RPMI7951 (cell line): ENCODE data around the gene LACTB.

DNA sequence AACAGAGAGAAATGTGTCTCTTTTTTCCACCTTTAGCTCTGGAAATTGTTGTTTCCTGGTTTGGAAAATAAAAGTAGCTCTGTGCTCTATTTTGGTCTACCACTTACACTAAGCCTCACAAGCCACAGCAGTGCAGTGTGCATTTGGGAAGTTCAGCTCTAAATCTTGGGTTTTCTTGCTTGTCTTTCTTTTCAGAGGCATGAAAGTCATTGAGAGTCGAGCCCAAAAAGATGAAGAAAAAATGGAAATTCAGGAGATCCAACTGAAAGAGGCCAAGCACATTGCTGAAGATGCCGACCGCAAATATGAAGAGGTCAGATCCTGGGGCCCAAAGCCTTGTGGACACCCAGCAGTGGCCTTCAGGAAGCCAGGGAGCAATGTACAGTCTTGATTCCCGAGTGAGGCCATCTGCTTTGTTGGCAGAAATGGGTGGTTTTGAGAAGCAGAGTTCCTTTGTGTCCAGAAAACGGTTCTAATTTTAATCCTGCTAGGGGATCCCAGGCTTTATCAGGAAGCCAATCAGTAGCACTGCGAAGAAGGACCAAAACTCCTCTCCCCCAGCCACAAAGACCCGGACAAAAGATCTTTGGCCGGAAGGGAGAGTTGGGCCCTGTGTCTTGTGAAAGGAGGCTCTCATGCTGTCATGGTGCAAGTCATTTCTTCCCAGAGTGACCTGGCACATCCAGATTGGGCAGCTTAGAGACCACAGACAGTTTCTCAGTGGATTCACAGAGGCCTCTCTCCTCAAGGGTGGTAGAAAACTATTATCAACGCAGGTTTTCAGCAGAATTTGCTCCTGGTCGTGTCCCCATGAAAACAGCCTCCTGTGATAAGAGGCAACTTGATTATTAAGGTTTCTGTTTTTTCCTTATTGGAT, 17.1 kb downstream of the TPM1 start:
- RAMPAGE, long total RNA, result no peak

DNA sequence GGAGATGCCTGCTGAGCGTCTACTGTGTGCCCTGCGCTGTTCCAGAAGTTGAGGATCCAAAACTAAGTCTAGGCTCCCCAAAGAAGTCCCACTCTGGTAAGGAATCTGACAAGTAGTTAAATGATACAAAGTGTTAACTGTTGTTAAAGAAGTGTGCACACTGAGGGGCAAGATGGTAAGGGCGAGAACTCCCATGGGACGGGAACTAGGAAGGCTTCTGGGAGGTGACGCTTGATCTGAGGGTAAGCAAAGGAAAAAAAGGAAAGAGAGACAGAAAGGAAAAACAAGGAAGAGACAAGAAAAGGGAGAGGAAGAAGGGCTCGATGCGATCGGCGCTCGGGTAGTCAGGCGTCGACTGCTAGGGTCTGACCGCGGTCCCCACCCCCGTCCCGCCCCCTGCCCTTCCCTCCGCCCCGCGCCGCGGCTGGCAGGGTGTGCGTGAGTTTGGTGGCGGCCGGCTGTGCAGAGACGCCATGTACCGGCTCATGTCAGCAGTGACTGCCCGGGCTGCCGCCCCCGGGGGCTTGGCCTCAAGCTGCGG, at the start of gene LACTB:
LACTB (plus strand) TSS at position 463 of the 541 bp plus-strand sequence.
- RAMPAGE, long total RNA, result no peak

- RAMPAGE, long total RNA, result no peak
Measured at GRCh38 chr15:63135447-63136377, 14.1 kb downstream of the LACTB start.

- RAMPAGE, long total RNA, result no peak
Measured at GRCh38 chr15:63151396-63152079, 5.7 kb downstream of the RPS27L start.

- RAMPAGE, long total RNA, result no peak
Measured at GRCh38 chr15:63232369-63232876, 43.0 kb downstream of the RAB8B start.

DNA sequence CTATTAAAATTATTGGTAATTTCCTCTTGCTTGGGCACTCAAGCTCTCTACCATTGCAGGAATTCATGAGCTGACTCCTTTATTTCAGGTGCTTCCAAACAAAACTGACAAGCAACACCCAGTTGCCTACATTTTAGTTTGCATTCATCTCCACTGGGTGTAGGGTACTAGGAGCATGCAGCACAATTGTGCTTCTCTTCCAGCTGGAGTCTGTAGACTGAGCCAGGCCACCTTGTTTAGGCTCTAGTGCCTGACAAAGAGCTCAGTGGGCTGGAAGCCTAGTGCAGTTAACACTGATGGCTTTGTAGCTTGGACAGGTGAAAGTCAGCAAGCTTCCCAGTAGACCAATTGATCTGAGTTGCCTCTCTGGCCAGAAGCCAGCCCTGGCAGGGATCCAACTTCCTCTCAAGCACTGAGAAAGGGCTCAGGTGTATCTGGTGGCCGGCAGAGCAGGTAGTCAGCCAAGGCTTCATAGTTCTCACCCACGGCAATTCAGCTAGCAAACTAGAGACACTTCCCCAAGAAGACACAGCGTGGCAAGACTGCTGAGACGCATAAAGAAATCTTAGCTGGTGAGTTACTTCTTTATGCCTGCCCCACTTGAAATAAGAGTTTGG, 8.2 kb upstream of the CA12 start:
- RAMPAGE, long total RNA, result no peak

- RAMPAGE, long total RNA, result no peak
Measured at GRCh38 chr15:63474829-63475248, 29.6 kb upstream of the USP3 start.

GRCh38 chr15:63480422-63480721, 24.0 kb upstream of the USP3 start:
- RAMPAGE, long total RNA, result no peak

DNA sequence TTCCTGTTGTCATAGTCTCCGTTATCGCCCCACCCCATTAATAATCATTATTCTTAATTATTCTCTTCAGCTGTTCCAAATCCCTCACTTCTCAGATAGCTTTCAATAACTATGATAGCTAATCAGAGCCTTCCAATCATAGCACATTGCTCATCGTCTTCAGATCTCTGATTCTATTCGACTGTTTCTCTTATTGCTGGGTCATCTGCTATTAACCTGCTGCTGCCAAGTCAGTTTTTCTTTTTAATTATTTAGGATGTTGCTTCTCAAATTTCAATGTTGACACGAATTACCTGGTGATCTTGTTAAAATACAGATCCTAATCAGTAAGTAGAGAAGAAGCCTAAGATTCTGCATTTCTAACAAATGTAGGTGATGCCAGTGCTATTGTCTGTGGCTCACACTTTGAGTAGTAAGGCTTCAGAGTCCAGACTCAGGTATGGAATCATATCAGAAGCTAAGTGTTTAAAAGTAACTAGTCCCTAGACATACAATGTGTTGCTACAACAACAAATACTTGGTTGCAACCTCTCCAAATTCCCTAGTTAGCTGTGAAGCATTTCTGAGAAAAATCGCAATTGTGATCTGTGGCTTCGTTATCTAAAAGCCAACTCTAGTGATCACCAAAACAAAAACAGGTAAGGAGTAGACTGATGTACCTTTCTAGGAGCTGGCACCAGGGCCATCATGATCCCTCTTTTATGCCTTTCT, 65.6 kb downstream of the HERC1 start:
- RAMPAGE, long total RNA, result no peak

DNA sequence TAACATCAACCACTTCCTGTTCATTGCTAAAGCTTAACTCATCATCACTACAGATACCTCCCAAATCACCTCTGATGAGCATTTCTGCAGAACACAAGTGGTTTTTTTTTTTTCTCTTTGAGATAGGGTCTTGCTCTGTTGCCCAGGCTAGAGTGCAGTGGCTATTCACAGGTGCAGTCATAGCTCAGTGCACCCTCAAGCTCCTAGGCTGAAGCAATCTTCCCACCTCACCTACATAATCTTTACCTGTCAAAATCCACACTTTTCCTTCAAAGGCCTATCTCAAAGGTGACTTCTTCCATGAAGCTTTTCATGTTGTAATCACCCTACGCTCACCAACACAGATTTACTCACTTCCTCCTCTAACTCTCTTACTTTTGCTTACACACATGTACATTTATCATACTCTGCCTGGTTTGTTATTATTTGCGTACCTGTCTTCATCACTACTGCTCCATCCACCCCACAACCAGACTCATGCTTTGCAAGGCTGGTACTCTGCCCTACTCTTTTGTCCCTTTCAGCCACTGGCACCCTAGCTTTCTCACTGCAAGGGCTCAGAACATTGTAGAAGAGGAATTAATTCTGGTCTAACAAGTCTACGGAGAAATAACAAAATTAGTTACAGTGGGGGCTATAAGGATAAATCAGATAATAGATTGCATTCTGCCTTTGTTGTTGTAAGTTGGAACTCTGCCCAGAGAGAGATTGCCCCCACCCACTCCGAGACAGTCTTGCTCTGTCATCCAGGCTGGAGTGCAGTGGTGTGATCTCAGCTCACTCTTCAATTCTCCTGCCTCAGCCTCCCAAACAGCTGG, 27.5 kb downstream of the HERC1 start:
- RAMPAGE, long total RNA, result no peak

- RAMPAGE, long total RNA, result no peak
Measured at GRCh38 chr15:63859929-63860713, 26.4 kb upstream of the HERC1 start.

- RAMPAGE, long total RNA, result no peak
Measured at GRCh38 chr15:63896709-63897214, 63.0 kb upstream of the HERC1 start.

DNA sequence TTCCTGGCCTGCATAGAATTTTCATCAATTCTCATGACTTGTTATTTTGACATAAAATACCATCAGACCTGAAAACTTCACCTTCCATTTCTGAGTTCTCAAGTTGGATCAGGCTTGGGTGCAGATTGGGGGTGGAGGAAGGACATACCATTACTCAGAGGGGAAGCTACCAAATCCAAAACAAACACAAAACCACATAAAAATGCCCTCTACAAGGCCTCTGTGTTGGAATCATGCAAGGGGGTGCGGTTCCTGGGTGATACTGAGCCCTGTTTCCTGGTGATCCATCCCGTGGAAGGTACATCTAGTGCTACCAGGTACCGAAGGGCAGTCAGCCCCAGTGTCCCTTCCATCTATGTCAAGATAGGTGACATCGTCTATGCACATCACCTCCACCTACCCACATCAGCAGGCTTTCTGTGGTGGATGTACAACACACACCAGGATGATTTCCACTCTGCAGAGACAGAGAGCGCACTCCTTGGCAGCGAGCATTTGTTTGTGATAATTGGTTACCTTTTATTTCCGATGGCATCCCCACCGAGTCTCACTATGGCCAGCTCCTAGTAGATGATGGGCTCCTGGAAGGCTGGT, 95.1 kb downstream of the DAPK2 start:
- RAMPAGE, long total RNA, result no peak

GRCh38 chr15:64501681-64502561, 41.5 kb downstream of the ZNF609 start:
- RAMPAGE, long total RNA, result no peak

DNA sequence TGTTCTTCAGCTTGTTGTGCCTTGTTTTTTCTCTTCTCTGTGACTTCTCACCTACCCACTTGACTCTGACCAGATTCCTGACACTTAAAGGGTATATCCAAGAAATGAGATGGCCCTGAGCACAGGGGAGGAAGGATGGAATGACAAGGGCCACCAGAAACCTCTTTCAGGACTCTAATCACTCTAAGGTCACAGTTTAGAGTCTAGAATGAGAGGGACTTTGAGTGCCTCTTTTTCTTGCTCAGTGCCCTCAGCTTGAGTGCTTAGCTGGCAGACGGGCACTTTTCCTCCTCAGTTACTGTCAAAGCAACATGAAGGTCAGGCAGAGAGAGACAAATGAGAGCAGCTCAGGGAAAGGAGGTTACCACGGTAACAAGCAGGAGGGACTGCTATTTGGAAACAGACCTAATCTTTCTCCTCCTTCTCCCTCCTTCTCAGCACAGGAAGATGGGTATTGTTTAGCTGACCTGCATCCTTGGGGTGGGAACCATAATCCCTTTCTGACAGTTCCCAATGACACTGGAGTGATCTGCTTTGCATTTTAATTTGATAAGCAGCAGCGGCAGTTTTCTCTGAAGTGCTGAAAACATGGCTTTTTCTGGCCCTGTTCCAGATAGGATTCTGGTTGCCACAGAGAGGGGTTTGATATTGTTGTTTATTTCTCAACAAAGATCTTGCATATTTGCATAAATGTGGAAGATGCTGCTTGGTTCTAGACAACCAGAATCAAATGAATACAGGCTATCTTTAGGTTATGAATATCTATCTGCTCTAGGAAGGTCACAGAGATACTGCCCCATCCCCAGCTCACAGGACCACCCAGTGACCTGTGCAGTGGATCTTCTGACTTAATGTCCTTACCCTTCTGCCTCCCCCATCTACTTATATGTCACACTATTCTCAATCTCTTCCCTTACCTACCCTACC, 136.9 kb downstream of the ZNF609 start:
- RAMPAGE, long total RNA, result no peak

DNA sequence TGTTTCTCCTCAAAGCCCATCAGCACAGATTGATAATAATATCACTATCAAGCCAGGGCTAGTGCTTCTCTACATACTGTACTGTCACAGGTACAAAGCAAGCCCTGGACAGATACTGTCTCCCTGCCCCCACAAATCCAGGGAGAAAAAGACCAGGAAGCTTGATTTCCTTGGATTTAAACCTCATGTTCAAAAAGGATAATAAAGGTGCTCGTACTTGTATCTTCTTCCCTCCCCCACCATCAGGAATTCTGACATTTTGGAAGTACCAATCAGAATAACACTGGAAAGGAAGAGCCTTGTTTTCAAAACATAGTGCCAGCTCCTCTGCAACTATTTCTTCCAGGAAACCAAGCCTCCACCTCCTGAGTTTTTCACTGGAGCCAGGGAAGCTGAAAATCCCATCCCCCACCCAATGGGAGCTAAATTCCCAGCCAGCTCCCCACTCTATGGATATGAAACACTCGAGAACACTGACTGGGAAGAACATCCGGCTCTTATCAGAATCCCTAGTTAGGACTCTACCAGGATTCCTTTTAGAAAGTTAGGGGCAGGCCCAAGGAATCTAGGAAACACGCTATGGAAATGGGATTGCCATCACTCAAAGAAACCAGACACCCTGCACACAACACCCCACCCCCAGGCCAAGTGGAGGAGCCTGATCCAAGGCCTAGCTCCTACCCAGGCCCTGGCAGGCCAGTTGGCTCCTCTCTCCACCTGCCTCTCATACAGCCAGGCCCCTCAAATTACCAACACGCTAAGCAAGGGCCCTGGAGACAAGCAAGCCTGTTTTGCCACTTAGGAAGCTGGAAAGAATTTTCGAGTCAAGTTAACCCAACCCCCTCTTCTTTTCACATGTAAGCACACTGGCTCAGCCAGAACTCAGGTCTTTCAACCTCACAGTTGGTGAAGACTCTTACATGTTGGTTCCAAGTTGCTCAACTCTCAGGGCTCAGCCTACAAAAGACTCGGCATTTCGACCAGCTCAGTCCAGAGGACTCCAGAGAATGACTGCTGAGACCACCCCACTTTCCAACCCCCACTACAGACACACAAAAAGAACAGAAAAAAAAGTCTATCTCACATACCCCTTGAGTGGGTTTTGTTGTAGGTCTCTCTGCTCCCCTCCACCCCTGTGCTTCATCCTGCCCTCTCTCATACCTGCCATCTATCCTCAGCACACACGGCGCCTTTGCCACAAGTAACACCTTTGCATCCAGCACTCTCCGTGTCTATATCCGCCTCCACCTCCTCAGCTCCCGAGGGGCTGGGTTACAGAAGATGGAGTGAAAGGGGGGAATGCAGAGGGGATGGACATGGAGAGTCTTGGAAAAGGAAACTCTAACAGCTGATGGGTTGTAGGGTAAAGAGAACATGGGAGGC, 75.5 kb downstream of the RBPMS2 start:
- RAMPAGE, long total RNA, result no peak

- RAMPAGE, long total RNA, result no peak
Measured at GRCh38 chr15:64701592-64702254, 73.7 kb downstream of the RBPMS2 start.

- RAMPAGE, long total RNA, result no peak
Measured at GRCh38 chr15:64747283-64747888, 28.0 kb downstream of the RBPMS2 start.

DNA sequence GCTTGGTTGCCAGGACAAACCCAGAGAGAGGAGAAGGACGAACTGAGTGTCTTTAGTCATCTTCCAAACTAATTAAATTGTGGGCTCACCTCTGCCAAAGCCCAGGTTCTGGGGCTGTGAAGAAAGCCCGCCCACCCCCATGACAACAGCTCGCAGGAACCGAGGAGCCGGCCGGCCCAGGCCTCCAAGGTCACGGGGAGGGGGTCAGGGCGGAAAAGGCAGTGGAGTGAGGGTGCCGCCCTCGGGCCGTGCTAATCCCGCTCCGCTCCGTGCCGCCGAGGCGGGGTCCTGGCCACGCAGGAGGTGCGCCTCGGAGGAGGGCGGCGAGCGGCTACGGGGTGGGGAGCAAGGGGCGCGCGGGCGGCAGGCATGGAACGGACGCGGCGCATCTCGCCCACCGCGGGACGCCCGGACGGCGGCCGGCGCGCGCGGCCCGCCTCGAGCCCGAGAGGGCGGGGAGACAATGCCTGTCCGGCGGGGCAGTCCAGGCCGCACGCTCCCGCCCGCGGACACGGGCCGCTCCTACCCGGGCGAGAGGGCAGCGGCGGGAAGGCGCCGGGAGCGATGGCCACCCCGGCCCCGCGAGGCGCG, 727 bp downstream of the RBPMS2 start:
- RAMPAGE, long total RNA, result no peak

DNA sequence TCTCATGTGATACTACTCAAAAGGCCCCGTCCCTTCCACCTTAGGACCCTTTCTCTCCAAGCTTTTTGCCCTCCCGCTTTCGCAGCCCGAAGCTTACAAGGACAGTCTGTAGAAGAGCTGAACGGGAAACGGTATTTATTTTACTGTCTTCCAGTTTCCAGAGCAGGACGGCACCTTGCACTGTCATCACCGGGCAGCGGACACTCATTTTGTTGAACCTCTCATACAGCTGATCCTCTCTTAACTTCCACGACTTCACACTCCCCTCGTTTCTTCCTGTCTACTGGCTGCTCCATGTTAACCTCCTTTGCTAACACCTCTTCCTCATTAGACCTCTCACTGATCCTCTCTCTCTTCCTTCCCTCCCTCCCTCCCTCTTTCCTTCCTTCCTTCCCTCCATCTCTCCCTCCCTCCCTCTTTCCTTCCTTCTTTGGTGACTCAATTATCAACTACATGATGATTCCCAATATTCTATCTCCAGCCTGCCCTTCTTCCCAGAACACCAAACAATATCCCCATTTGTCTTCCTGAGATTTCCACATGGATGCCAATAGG, 5.5 kb upstream of the PLEKHO2 start:
- RAMPAGE, long total RNA, result no peak